Spleen (tissue), 7 donors: ENCODE measurements around the genes TSR1 and MNT.

GRCh38 chr17:2055277-2055620, 346 bp downstream of the HIC1 start:
- PRO-cap, 4 experiments = no peak in any of the 4 experiments
- RAMPAGE, long total RNA, 4 experiments = no peak in any of the 4 experiments

DNA sequence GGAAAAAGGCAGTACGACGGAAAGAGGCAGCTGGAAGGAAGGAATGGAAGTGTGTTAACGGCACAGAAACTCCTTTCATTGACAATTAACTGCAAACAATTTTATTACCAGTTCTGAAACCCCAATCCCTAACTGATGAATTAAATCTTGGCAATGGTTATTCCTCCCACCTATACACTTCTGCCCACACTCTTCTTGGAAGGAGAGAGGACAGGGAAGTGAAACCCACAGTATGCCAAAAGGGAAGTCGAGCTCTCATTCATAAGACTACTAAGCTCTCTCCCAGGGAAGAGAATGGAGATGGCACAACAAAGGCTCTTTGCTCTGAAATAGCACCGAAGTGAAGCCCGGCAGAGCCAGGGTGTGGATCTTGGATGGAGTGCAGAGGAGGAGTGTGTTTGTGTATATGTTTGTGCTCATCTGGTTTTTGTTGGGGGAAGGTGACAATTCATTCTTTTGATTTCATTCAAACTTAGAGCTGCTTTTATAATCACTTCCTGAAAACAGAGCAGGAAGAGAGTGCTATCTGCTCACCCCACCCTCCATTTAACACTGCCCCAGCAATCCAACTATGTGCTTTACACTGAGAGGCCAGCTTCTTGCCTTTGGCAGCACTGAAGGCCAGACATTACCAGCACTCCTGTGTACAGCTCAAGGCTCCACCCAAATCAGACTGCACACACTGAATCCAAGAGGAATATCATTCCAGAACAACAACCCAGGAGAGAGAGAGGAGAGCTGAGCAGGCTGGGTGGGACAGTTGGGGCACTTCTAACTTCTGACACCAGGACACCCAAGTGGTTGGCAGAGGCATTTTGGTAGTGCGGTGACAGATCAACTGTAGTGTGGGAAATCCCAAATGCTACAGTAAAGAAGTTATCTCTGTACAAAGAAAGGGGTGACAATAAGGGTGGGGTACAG, 68.7 kb downstream of the HIC1 start:
- PRO-cap, 4 experiments = no peak in any of the 4 experiments
- RAMPAGE, long total RNA, 4 experiments = no peak in any of the 4 experiments

- PRO-cap, 4 experiments = peak in 2 of 4 experiments; most common plus-strand start chr17:2177641 (in 1); most common minus-strand start chr17:2177441 (in 2)
- RAMPAGE, long total RNA, 4 experiments = no peak in any of the 4 experiments
Observed at GRCh38 chr17:2177146-2177911, 122.4 kb downstream of the HIC1 start.

GRCh38 chr17:2189732-2190383, 113.7 kb downstream of the SMG6 start:
- PRO-cap, 4 experiments = peak in 1 of 4 experiments; most common plus-strand start chr17:2190249 (in 1); most common minus-strand start chr17:2190093 (in 1)
- RAMPAGE, long total RNA, 4 experiments = no peak in any of the 4 experiments

DNA sequence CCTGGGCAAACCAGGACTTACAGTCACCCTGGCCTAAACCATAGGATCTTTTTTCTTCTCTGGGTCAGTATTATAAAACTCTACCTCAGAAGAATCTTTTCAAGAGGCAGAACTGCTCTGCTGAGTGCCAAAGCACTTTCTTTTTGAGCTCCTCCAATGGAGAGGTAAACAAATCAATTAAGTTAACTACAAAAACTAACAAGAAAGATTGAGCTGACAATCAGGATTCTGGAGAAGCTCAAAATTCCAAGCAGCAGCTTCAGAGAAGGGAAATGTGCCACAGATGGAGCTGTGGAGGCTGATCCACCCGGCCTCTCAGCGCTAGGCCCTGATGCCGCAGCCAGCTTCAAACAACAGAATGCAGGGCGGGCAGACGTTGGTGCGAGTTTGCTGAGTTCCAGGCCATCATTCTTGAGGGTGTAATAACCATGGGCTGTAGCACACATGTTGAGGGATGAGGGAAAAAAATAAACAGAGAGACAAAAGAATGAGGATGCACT, 90.4 kb downstream of the SMG6 start:
- PRO-cap, 4 experiments = no peak in any of the 4 experiments
- RAMPAGE, long total RNA, 4 experiments = no peak in any of the 4 experiments

DNA sequence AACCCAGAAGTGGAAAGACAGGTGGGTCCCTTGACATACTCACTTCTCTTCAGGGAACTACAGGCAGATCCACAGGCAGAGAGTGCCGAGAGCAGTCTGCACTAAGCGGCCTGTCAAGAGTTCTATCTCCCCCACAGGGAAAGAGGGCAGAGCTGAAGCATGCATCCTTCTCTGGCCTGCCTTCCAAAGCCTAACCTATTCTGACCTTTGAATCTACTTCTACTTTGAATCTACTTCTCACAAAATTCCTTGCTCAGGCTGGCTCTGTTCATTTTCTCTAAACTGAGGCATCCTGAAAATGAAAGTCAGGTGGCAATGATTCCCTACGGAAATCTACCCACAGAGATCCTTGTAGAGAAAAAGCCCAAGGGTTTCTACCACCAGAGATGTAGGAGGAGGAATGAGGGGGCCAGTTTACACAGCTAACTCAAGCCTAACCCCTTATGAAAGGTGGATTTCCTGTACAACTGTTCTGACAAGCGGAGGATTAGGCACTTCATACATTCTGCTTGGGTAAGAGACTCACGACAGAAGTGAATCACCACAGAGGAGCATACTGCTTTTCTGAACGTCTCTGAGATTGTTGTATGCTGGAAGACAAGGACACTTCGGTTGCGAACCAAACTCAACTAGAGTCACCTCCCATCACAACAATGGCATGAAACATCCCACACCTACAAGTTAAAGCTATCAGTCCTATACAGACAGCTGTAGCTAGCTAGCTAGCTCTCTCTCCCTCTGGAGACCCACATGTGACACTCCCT, 72.8 kb downstream of the SMG6 start:
- PRO-cap, 4 experiments = no peak in any of the 4 experiments
- RAMPAGE, long total RNA, 4 experiments = no peak in any of the 4 experiments

GRCh38 chr17:2253787-2254481, 49.7 kb downstream of the SMG6 start:
- PRO-cap, 4 experiments = peak in 1 of 4 experiments; most common minus-strand start chr17:2254041 (in 1)
- RAMPAGE, long total RNA, 4 experiments = no peak in any of the 4 experiments

- PRO-cap, 4 experiments = peak in 4 of 4 experiments; most common plus-strand start chr17:2336553 (in 3); most common minus-strand start chr17:2336457 (in 4)
- RAMPAGE, long total RNA, 4 experiments = start-site peak on the minus strand in 4 of 4 experiments, at chr17:2336432-2336473 at its widest, 64 to 102 reads per replicate
Observed at GRCh38 chr17:2336241-2336808, at the start of gene TSR1. Gene TSR1 (minus strand): TSS chr17:2336457.

- PRO-cap, 4 experiments = no peak in any of the 4 experiments
- RAMPAGE, long total RNA, 4 experiments = no peak in any of the 4 experiments
Observed at GRCh38 chr17:2383783-2384355, 17.0 kb downstream of the MNT start.

DNA sequence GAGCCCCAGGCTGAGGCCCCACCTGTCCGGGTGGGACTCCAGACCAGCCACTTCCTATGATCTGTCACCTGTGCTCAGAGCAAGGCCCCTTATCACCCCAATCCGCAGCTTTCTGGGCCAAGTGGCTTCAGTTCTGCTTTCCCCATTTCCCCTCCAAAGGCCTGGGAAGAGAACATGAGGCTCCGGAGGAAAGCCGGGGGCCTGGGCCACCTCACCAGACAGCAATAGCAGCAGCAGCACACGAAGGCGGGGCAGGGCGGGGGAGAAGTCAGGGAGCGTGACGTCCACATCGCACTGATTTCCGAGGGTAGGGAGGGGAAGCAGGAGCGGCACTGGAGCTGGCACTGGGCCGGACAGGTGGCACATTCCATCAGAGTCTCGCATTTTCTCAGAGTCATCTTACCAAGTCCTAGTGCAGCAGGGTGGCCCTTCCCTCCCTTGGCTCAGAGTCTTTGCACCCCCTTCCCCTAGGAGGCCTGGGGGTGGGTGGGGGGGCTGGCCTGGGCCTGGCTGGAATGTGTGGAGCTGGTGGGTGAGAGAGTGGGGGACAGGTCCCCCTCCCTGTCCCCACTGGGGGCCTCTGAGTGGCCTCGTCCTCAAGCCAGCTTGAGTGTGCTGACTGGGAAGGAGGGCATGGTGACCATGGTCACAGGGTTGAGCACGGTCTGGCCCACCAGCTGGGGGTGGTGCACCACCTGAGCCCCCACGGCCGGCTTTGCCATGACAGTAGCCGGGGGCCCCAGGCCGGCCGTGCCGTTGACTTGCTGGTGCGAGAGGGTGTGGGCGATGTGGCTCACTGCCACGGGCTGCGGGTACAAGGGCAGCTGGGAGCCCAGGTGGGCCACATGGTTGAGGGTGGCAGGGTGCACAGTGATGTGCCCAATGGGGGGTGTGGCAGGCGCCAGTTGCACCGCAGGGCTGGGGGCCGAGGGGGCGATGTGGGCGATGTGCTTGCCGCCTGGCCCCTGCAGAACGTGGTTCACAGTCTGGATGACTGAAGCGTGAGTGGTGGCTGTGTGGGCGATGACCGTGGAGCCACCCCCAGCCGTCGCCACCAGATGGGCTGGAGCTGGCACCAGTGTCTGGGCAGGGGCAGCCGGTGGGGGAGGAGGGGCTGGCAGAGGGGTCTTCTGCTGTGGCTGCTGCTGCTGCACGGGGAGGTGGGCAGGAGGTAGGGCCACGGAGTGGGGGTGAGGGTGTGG, 14.2 kb downstream of the MNT start:
- PRO-cap, 4 experiments = no peak in any of the 4 experiments
- RAMPAGE, long total RNA, 4 experiments = no peak in any of the 4 experiments

- PRO-cap, 4 experiments = peak in 4 of 4 experiments; most common plus-strand start chr17:2393508 (in 4); most common minus-strand start chr17:2393207 (in 3)
- RAMPAGE, long total RNA, 4 experiments = no peak in any of the 4 experiments
Observed at GRCh38 chr17:2393036-2393931, 7.6 kb downstream of the MNT start.

DNA sequence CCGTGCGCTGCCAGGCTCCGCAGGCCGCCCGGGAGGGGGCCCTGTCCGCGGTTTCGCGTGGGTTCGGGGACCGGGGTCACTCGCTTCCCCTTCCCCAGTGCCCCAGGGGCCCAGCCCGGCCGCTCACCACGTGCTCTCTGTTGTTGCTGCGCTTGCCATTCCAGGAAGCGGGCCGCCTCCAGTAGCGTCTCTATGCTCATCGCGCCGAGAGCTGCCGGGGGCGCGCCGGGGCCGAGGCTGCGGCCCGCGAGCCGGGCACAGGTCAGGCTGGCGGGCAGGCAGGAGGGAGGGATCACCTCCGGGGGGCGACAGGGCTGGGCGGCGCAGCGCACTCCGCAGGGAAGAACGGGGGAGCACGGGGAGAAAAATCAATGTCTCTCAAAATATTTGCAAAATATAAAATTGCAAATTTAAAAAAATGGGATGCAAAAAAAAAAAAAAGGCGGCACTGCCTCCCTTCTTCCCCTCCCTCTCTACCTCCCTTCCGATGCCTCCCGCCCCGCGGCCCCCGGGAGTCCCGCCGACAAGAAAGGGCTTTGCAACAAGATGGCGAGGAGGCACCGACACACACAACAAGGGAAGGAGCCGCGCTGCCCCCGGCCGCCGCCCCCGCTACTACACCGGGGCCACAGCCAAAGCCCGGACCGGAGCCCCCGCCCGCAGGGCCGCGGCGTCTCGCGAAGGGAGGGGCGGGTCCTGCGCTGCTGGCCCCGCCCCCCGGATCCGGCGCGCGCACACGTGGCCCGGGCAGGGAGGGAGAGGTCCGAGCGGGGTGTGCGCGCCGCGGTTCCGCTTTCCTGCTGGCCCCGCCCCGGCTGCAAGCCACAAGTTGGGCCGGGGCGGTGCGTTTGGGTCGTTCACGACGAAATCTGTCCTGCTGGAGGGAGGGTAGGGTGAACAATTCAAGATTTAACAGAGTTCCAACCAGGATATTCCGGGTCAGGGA, at the start of gene MNT:
Gene MNT, minus strand, starts transcription at position 548 of the 946 bp plus-strand sequence.
- PRO-cap, 4 experiments = peak in 4 of 4 experiments; most common plus-strand start position 158 of the sequence (in 4); most common minus-strand start position 139 of the sequence (in 3)
- RAMPAGE, long total RNA, 4 experiments = start-site peak on the minus strand in 2 of 4 experiments, centred at positions 98 to 627 of the sequence, 6 to 19 reads per replicate

DNA sequence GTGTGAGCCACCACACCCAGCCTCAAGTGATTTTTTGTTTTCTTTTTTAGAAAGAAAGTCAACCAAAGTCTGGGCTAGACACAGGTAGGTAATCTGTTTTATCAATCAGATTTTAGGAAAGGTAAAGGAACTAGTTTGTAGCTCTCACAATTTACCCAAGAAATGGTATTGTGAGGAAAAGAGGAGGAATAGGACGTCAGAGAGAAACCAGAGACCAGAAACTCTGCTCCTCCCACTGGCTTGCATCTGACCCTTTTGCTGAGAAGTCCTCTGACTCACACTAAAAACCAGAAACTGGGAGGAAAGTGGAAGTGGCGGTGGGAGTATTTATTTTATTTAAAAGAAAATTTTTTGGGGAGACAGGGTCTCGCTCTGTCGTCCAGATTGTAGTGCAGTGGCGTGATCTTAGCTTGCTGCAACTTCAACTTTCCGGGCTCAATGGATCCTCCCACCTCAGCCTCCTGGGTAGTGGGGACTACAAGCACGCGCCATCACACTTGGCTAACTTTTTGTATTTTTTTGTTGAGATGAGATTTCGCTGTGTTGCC, 38.0 kb upstream of the MNT start:
- PRO-cap, 4 experiments = peak in 1 of 4 experiments; most common plus-strand start position 339 of the sequence (in 1); most common minus-strand start position 163 of the sequence (in 1)
- RAMPAGE, long total RNA, 4 experiments = no peak in any of the 4 experiments

DNA sequence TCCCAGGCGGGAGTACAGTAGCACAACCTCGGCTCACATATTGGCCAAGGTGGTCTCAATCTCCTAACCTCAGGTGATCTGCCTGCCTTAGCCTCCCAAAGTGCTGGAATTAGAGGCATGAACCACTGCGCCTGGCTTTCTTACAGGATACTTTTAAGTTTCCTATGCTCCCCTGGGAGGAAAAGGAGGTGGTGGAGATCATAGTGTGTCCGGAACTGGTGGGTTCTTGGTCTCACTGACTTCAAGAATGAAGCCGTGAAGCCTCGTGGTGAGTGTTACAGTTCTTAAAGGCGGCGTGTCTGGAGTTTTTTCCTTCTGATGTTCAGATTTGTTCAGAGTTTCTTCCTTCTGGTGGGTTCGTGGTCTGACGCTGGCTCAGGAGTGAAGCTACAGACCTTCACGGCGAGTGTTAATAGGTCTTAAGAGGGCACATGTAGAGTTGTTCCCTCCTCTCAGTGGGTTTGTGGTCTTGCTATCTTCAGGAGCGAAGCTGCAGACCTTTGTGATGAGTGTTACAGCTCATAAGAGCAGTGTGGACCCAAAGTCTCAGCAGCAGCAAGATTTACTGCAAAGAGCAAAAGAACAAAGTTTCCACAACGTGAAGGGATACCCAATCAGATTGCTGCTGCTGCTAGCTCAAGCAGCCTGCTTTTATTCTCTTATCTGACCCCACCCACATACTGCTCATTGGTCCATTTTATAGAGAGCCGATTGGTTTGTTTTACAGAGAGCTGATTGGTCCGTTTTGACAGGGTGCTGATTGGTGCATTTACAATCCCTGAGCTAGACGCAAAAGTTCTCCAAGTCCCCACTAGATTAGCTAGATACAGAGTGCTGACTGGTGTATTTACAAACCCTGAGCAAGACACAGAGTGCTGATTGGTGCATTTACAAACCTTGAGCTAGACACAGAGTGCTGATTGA, 19.5 kb upstream of the METTL16 start:
- PRO-cap, 4 experiments = no peak in any of the 4 experiments
- RAMPAGE, long total RNA, 4 experiments = no peak in any of the 4 experiments

DNA sequence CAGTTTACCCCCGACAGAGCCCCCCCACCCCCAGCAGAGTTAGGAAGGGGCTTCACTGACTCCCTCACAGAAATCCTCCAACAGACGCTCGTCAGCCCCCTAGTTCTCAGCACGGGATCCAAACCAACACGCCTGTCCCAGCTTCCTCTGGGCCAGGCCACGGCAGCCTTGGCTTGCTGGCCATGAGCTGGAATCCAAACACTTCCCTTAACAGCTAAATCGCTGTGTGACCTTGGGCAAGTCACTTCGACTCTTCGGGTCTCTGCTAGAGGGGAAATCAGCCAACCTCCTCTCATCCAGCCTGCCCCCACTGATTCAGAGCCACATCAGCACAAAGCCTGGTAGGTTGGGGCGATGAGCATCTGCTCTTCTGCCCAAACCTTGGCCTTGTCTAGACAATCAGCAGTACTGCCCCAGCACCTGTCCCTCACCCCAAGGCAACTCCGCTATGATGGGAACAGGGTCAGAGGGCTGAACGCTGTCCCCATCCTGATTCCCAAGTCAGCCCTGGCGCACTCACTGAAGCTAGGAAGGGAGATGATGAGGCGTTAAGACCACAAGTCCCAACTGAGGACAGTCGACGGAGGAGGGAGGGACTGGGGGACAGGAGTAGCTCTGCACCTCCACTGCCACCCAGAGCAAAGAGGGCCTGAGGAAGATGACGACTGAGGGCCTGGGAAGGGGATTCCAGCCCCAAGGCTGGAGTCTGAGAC, 1.5 kb downstream of the CLUH start:
- PRO-cap, 4 experiments = peak in 4 of 4 experiments; most common plus-strand start position 244 of the sequence (in 2); most common minus-strand start position 108 of the sequence (in 3)
- RAMPAGE, long total RNA, 4 experiments = no peak in any of the 4 experiments

GRCh38 chr17:2854744-2855058, 58.5 kb downstream of the RAP1GAP2 start:
- PRO-cap, 4 experiments = no peak in any of the 4 experiments
- RAMPAGE, long total RNA, 4 experiments = no peak in any of the 4 experiments

DNA sequence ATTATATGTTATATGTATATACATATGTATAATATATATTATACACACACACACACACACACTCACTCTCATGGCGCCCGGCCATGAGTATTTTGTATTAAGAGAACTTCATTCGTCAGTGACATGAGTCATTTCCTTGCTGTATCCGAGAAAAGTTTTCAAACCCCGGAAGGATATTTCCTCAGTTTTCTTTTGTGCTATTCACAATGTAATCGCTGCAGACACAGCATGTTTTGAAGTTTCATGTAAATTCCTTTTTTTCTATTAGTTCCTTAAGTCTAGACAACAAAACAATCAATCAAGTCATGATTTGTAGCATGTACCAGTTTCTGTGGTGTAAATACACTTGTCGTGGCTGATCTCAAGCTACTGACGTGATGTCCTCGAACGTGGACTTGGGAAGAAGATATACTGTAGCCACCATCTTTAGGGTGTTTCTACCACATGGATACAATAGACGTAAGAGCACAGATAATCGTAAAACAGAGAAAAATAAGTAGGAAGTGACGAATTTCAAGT, 33.2 kb downstream of the OR1D5 start:
- PRO-cap, 4 experiments = no peak in any of the 4 experiments
- RAMPAGE, long total RNA, 4 experiments = no peak in any of the 4 experiments

DNA sequence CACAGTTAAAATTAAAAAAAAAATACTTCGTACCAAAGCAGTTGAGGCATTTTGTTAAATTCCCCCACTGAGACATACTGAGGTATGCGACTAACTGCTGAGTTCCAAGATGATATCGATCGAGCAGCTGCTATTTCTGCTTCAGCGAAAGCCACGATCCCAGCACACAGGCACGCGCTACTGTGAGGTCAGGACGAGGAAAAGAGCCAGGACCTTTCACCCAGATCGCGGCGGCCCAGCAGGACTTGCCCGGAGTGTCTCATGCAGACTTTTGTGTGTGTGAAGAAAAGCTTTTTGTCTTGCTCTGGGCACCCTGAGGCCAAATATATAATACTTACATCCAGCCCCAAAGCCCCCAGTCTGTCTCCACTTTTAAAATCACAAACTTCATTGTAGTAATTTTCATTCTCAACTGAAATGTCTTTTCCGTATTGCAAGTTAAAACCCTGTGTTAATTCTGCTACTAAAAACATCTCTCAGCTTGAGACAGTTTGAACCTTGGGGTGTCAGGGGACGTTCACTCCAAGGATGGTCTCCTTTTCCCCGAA, 37.1 kb downstream of the ASPA start:
- PRO-cap, 4 experiments = no peak in any of the 4 experiments
- RAMPAGE, long total RNA, 4 experiments = no peak in any of the 4 experiments

- PRO-cap, 4 experiments = peak in 1 of 4 experiments; most common plus-strand start chr17:3546975 (in 1)
- RAMPAGE, long total RNA, 4 experiments = no peak in any of the 4 experiments
Observed at GRCh38 chr17:3546715-3547113, 10.9 kb downstream of the TRPV3 start.

DNA sequence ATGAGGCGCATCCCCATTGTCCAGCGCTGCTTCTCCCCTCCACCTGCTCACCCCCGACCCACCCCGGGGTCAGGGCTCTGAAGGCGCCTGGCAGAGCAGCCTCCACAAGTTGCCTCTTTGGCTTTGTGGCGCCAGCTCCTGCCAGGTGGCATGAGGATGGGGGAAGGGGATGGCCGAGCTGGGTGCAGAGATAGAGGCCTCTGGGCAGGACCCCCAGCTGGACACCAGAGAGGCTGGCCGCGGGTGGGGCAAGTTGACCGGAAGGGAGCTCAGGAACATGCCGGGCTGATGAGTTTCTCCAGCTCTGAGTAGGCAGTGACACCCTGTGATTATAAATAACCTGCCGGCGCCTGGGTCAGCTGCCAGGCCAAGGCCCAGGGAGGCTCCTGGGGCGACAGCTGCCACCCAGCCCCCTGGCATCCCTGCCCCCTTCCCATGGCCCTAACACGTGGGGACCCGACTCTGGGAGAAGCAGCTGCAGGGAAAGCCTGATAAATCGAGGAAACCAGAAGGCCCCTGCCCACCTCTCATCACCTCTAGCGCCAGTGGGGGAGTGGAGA, 758 bp downstream of the P2RX5 start:
- PRO-cap, 4 experiments = no peak in any of the 4 experiments
- RAMPAGE, long total RNA, 4 experiments = no peak in any of the 4 experiments